OCI-LY7 (cell line): Measurements from ENCODE around the genes HEYL and RLF.

- PRO-cap, result no peak
- RAMPAGE, long total RNA, result no peak
Measured at GRCh38 chr1:39609465-39610458, 29.7 kb downstream of the HEYL start.

DNA sequence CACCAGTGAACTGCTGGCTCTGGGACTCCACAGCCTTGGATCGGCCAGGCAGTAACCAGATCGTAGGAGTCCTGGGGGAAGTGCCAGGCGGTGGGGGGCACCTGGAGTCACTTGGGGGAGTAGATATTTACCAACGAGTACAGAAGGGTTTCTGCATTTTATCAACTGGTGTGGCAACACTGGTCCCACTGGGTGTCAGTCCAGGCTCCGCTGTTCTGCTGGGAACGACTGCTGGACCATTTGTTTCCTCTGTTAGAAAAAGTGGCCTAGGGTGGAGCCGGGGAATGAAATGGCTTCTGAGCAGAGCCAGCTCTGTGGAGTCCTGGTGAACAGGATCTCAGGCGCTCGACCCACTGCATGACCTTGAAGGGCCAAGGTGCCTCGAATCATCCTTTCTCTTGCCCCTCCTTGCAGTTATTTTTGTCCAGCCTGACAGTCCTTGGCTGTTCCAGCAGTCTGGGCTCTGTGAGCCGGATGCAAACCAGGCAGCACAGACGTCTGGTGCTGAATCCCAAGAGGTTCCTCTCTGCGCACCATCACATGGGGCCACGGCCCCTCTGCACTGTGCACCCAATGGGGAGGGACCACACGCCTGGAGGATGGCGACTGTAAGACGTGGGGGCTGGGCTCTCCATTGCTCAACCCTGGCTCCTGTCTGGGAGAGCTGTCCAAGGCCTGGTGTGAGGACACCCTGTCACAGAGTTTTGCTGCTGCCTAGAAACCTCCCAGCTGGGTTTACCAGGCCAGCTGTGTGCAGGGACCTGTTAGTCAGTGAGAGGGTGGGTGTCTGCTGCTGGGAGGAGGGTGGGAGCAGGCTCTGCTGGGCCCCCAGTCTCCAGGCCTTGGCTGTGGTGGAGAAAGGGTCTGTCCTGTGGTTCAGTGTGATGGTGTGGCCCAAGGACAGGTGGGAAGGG is 14.1 kb downstream of the HEYL start:
- PRO-cap, result no peak
- RAMPAGE, long total RNA, result no peak

DNA sequence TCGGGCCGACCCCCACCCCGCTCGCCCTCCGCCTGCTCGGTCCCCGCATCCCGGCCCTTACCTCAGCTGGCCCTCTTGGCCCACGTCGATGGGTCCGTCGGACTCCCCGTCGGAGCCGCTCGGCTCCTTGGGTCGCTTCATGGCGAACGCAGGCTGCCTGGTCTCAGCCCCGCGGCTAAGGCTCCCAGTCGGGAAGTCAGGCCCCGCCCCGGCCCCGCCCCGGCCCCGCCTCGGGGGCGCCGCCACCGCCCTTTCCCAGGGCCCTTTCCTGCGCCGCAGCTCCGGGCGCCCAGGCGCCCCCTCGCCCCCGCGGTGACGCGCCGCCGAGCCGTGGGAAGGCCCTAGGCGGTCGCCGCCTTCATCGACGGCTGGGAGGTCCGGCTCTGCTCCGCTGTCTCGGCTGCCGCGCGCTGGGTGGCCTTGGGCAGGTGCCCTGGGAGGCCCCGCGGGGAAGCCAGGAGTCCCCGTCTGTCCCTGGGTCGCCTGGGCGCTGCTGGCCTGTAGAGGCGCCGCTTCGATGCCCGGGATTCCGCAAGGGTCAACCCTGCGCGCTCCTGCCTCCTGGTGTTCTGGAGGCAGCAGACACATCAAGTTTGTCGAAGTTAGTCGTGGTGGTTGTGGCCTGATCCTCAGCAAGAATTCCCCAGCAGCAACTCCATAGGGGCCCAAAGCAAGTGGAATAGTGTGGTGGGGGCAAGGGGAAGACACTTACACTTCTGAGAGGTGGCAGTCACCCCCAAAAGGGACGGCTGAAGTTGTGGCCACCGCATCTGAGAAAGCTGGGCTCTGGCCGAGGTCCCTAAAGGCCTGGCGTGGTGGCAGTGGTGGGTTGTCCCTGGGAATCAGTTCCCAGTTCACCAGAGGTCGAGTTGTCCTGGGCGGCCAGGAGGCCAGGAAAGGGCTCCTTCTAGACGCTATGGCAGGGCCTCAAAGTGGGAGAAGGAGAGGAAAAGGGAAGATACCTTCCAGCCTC is at the start of gene HEYL:
Gene HEYL, minus strand, starts transcription at position 159 of the 973 bp plus-strand sequence.
- PRO-cap, result no peak
- RAMPAGE, long total RNA, result no peak

GRCh38 chr1:39799778-39799977 is 11.0 kb upstream of the BMP8B start:
- PRO-cap, result unidirectional peak, minus-strand start at chr1:39799835
- RAMPAGE, long total RNA, result no peak

- PRO-cap, result no peak
- RAMPAGE, long total RNA, result no peak
Measured at GRCh38 chr1:39849398-39850051, 33.8 kb downstream of the TRIT1 start.

GRCh38 chr1:39852538-39852893 is 30.8 kb downstream of the TRIT1 start:
- PRO-cap, result no peak
- RAMPAGE, long total RNA, result no peak

- PRO-cap, result no peak
- RAMPAGE, long total RNA, result no peak
Measured at GRCh38 chr1:39922041-39922904, 20.6 kb upstream of the MYCL start.

DNA sequence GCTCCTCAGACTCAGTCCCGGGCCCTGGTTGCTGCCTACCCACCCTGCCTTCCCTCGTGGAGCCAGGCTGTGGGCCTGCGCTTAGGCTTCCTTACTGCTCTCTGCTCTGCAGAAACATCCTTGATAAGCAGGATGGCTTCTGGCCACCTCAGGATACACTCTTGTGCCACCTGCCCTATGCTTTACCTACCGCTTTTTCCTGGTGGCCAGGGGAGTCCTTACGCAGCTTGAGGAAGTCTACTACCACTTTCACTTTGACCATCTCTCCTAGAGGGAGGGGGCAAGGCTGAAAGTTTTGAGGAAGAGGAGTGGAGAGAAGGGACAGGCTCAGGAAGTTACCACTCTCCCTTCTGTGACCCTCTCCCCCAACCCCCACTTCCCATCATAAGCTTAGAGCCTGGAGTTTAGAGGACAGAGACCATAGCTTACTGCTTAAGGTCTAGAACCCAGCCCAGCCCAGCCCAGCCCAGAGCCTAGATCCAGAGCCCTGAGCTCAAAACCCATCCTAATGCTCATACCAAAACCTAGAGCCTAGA is 18.2 kb upstream of the MFSD2A start:
- PRO-cap, result no peak
- RAMPAGE, long total RNA, result no peak

DNA sequence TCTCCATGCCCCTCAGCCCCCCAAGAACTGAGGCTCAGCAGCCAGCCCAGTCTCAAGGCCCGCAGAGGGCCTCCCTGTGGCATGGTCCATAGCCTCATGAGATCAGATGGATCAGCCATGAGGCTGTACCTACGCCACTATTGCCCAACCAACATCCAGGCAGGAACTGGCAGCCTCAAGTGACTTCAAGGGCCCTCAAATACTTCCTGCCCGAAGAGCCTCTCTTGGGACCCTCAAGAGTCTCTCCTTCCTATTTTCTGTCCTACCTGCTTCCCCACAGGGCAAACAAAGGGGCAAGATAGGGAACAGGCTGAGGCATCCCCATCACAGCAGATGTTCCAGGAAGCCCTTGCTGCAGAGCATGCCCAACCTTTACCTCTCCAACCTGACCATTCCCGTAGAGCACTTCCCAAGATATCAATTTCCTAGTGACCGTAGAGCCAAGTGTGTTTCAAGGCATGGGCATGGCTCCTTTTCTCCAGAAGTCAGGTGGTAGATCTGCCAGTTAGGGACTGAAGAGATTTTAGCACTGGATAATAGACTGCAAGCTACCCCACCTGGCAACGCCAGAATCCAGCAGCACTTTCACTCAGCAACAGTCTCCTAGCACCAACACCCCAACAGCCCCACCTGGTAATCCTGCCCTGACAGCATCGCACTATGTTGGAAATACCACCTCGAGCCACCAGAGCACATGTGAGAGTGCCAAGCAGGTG is 13.8 kb upstream of the MFSD2A start:
- PRO-cap, result no peak
- RAMPAGE, long total RNA, result no peak

- PRO-cap, result unidirectional peak, plus-strand start at chr1:39960155; bidirectional peak, plus-strand start at chr1:39960643, minus-strand start at chr1:39960510
- RAMPAGE, long total RNA, result no peak
Measured at GRCh38 chr1:39959763-39960565, 5.0 kb downstream of the MFSD2A start.

DNA sequence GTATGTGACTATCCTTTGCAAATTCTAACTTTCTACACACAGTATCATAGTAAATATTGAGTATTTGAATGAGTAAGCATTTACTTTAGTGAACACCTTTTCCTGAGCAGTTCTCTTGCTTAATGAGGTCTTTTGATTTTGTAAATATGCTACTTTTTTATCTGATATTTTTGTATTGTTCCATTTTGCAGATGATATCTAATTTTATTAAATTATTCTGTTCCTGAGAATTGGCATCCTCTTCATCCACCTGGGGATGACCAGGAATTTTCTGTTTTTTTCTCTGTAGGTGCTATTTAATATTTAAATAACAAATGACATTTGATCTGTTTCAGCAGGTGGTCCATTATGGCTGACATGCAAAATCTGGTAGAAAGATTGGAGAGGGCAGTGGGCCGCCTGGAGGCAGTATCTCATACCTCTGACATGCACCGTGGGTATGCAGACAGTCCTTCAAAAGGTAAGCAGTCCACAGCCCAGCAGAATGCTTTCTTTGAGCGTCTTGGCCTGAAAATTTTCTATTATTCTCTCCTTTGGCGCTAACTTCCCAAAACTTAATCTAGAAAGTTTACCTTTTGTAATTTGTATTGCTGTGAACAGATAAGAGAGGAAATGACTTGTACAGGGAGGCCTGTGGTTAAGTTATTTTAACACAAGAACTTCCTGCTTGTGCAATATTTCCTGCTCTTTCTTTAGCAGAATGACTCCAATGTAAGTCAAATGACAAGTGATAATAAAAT is 18.6 kb downstream of the CAP1 start:
- PRO-cap, result unidirectional peak, plus-strand start at position 456 of the sequence
- RAMPAGE, long total RNA, result no peak

- PRO-cap, result no peak
- RAMPAGE, long total RNA, result no peak
Measured at GRCh38 chr1:40095786-40096350, 1.2 kb downstream of the PPT1 start.

GRCh38 chr1:40161083-40161472 is at the start of gene RLF:
TSS of gene RLF (plus strand) at chr1:40161387.
- PRO-cap, result bidirectional peak, plus-strand start at chr1:40161387, minus-strand start at chr1:40161278
- RAMPAGE, long total RNA, result no peak

GRCh38 chr1:40217258-40217895 is 30.4 kb upstream of the TMCO2 start:
- PRO-cap, result no peak
- RAMPAGE, long total RNA, result no peak

- PRO-cap, result no peak
- RAMPAGE, long total RNA, result no peak
Measured at GRCh38 chr1:40258409-40258886, 412 bp downstream of the ZMPSTE24 start.

DNA sequence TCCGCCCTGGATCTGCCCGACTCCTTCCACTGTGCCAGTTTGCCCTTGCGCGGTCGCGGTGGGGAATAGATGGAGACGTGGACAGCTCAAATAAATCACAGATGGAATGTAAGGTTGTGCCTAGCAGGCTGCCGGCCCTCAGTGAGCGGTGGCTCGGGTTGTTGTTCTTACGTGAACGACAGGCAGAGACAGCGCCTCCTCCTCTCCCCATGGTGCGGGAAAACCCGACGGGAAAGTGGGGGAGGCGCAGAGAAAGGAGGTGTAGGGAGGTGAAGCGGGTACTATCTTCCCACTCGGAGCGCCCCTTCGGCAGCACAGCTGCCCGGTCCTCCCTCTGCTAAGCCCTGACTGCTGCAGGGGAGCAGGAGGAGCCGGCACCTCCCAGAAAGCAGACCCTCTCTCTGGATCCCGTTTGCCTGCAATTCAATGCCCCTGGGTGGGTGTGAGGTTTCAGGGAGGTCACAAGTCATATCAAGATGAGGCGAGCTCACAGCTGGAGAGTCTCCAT is 1.1 kb downstream of the COL9A2 start:
- PRO-cap, result no peak
- RAMPAGE, long total RNA, result no peak

DNA sequence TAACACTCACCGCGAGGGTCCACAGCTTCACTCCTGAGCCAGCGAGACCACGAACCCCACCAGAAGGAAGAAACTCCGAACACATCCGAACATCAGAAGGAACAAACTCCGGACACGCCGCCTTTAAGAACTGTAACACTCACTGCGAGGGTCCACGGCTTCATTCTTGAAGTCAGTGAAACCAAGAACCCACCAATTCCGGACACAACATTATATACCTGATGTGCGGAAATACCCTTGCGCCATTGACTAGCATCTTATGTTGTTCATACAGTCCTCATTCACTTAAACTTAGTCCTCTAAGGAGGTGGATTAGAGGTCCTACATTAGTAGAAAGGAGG is 15.4 kb downstream of the SMAP2 start:
- PRO-cap, result no peak
- RAMPAGE, long total RNA, result no peak

DNA sequence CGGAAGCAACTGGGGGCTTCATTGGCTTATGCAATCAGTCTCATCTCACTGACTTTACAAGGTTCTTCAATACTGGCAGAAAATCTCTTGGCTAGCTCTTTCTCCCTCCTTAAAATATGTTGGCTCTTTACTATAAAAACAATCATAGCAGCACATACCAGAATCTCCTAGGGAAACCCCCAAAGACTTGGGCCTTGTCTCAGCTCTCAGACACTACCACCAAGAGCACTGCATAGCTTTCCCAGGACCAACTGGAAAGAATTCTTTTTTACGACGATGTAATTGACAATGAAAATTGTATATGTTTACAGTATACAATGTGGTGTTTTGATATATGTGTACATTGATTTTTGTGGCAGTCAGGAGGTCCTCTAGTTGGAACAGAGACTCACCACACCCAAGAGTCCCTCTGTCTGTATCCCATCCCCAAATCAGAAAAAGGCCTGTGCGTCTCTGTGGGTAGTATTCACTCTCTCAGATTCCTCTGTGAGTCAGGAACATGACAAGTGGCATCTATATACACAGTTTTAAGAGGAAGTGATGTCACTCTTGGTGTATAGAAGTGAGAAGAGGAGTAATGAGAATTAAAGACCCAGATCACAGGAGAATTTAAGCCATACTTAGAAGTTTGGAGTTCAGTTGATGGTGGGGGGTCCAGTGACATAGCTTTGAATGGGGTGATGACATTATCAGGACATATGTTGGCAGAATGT is 21.1 kb downstream of the SMAP2 start:
- PRO-cap, result unidirectional peak, minus-strand start at position 488 of the sequence
- RAMPAGE, long total RNA, result no peak

- PRO-cap, result no peak
- RAMPAGE, long total RNA, result no peak
Measured at GRCh38 chr1:40450775-40450869, 346 bp downstream of the ZFP69B start.

DNA sequence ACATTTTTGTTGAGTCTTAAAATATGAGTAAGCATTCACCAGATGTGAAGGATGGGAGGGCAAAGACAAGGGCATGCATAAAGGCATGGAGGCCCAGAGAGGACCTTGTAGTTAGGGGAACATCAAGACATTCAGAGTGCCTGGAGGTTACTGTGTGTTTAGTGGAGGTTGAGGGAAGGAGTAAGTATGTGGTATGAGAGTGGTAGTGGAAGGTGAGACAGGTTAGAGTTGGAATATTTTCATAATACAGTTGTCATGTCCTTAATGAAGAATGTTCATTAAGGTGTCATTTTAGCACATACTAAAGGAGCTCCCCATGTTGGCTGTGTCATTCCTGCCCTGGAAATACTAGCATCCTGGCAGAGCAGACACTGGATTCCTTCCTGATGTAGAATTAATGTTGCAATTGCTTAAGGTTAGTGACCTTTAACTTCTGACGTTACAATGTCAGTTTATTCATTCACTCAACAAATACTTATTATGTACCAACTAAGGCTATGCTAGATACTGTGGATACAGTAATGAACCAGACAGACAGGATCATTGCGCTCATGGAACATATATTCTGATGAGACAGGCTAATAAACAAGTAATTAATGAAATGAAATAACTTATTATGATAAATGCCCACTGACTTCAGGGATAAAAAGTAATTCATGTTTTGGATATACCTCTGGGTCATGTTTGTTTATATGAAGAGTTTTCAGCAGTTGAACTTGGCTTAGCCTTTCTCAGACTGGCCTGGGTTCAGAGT is 43.6 kb upstream of the KCNQ4 start:
- PRO-cap, result no peak
- RAMPAGE, long total RNA, result no peak